Mesenchymal stem cell of the bone marrow (primary cell): ENCODE measurements around the genes MSANTD1 and NSG1.

DNA sequence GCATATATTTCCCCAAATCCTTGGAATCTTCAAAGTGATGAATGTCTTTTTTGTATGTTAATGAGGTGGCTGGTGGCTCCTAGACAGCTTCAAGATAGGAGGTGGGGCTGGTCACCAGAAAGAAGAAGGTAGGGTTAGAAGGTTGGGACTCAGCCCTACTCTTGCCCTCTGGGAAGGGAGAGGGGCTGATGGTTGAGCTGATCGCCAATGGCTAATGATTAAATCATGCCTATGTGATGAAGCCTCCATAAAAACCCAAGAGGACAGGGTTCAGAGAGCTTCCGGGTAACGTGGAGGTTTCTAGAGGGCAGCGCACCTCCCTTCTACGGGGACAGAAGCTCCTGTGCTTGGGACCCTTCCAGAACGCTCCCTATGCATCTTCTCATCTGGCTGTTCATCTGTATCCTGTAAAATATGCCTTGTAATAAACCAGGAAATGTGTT lies 29.8 kb upstream of the HTT start:
- CAGE, long polyA plus RNA = no peak

DNA sequence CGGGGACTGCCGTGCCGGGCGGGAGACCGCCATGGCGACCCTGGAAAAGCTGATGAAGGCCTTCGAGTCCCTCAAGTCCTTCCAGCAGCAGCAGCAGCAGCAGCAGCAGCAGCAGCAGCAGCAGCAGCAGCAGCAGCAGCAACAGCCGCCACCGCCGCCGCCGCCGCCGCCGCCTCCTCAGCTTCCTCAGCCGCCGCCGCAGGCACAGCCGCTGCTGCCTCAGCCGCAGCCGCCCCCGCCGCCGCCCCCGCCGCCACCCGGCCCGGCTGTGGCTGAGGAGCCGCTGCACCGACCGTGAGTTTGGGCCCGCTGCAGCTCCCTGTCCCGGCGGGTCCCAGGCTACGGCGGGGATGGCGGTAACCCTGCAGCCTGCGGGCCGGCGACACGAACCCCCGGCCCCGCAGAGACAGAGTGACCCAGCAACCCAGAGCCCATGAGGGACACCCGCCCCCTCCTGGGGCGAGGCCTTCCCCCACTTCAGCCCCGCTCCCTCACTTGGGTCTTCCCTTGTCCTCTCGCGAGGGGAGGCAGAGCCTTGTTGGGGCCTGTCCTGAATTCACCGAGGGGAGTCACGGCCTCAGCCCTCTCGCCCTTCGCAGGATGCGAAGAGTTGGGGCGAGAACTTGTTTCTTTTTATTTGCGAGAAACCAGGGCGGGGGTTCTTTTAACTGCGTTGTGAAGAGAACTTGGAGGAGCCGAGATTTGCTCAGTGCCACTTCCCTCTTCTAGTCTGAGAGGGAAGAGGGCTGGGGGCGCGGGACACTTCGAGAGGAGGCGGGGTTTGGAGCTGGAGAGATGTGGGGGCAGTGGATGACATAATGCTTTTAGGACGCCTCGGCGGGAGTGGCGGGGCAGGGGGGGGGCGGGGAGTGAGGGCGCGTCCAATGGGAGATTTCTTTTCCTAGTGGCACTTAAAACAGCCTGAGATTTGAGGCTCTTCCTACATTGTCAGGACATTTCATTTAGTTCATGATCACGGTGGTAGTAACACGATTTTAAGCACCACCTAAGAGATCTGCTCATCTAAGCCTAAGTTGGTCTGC lies 635 bp downstream of the HTT start:
- CAGE, long polyA plus RNA = no peak

DNA sequence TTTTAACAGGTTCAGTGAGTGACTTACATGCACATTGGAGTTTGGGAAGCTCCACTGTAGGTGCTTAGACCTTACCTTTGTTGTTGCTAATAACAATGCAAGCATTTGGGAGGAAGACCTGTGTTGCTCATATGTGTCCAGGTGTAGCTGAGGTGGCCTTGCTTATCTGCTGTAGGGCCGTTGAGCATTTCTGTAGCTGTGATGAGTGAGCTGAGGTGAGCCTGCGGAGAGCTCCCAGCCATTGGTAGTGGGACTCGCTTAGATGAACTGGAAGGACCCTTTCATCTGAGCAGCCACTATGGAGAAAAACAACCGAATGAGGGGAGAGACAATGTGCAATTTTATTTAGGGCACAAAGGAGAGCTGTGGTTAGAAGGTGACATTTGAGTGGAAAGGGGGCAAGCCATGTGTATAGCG lies 8.1 kb downstream of the HTT start:
- CAGE, long polyA plus RNA = no peak

- CAGE, long polyA plus RNA = no peak
Observed at GRCh38 chr4:3192197-3192858, 56.6 kb upstream of the MSANTD1 start.

- CAGE, long polyA plus RNA = no peak
Observed at GRCh38 chr4:3201752-3202849, 46.9 kb upstream of the MSANTD1 start.

GRCh38 chr4:3213358-3214265 lies 35.3 kb upstream of the MSANTD1 start:
- CAGE, long polyA plus RNA = no peak

- CAGE, long polyA plus RNA = no peak
Observed at GRCh38 chr4:3242874-3243309, 6.1 kb upstream of the MSANTD1 start.

GRCh38 chr4:3248968-3249371 lies at the start of gene MSANTD1:
Gene MSANTD1 (plus strand): TSS chr4:3249159.
- CAGE, long polyA plus RNA = no peak

GRCh38 chr4:3250547-3250937 lies 1.6 kb downstream of the MSANTD1 start:
- CAGE, long polyA plus RNA = no peak

DNA sequence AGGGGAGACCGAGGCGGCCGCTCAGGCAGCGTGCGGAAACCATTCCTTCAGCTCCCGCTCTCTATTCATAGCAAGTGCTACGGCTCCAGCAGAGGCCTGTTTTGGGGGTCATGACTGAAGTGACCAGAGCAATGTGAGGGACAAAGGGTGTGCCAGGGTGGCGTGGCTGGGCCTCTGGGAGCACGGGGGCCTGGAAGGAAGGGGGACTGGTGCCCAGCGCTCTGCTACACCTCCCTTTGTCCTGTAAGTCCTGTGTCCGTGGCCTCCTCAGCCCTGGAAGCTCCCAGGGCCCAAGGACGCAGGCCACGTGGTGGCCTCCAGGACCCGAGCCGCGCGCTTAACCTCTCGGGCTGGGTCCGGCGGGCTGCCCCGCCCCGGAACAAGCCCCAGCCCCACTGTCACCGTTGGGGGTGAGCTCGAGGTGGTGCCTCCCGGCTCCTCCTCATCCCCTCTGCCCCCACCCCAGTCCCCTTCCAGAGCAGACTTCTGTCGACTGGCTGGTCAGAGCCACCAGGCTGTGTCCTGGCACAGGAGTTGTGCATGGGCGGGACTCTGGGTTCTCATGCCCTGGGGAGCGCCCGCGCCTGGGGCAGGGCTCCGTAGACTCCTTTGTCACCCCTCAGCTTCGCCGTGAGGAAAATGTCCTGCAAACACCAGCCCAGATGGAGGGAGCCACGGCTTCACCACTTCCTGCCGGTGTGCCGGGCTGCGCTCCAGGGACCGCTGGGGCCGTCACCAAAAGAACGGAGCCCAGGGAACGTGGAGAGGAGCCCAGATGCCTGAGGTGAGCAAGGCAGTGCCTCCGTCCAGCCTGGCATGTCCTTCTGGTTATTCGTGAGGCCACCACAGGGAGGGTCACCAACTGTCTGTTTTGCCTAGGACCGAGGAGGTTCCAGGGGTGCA lies 7.3 kb upstream of the RGS12 start:
- CAGE, long polyA plus RNA = no peak

GRCh38 chr4:3299326-3299977 lies 6.6 kb downstream of the RGS12 start:
- CAGE, long polyA plus RNA = no peak

DNA sequence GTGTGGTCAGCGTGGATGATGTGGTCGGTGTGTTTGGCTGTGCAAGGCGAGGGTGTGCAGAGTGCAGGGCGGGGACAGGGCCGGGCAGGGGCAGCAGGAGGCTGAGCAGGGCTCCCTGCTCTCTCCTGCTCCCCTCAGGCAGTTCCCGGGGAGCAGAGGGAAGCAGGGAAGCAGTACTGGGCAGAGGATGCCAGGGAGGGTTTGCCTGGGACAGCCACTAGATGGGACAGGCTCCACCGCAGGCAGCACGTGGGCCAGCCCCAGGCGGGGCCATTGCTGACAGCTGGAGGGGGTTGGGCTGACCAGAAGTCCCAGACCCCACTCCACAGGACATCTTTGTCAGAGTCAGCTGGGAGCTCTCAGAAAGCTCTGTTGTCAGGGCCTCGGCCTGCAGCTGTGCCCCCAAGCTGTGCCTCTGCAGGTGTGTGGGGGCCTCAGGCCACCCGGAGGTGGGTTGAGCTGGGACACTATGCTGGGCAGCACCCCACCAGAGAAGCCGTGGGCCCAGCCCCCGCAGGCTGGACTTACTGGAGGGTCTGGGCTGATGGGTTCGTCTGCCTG lies 23.8 kb downstream of the DOK7 start:
- CAGE, long polyA plus RNA = no peak

GRCh38 chr4:3576351-3576959 lies 44.2 kb upstream of the LRPAP1 start:
- CAGE, long polyA plus RNA = no peak

DNA sequence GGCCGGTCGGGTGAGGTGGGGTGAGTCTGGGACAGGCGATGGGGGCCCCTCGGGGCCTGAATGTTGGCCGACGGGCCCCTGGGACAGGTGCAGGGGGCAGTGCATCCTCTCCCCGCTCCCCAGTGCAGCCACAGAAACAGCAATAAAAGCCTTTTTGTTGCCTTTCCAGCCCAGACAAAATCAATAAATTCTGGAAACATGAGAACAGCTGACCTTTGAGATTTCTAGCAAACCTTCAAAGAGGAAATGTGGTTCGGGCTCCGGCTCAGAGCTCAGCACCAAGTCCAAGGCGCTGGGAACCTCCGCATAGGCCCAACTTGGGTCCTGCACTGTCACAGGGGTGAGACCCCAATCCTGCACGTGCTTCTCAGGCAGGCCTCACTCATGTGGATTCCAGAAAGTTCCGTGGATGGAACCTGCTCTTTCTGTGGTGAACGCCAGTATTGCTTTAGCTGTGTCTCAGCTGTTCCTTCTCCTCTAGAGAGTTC lies 18.5 kb downstream of the ADRA2C start:
- CAGE, long polyA plus RNA = no peak

DNA sequence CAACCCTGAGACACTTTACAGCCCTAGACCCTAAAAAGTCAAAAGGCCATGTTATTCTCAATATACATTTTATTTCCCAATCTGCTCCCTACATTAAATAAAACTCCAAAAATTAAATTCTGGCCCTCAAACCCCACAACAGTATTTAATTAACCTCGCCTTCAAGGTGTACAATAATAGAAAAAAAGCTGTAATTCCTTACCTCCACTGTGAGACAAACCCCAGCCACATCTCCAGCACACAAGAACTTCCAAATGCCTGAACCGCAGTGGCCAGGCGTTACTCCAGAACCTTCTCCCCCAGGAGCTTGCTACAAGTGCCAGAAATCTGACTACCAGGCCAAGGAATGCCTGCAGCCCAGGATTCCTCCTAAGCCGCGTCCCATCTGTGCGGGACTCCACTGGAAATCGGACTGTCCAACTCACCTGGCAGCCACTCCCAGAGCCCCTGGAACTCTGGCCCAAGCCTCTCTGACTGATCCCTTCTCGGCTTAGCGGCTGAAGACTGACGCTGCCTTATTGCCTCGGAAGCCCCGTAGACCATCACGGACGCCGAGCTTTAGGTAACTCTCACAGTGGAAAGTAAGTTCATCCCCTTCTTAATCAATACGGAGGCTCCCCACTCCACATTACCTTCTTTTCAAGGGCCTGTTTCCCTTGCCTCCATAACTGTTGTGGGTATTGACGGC lies 163.3 kb downstream of the ADRA2C start:
- CAGE, long polyA plus RNA = no peak

DNA sequence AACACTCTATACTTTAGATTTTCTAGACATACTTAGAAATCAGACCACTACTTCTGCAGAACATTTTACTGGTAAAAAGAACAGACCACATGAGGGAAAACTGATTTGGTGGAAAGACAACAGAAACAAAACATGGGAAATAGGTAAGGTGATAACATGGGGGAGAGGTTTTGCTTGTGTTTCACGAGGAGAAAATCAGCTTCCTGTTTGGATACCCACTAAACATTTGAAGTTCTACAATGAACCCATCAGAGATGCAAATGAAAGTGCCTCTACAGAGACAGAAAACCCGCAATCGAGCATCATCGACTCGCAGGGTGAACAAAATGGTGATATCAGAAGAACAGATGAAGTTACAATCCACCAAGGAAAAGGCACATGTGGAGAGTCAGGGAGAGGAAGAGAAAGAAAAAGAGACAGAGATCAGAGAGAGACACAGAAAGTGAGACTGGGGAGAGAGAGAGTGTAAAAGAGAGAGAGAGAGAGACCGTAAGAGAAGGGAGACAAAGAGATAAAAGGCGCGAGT lies 153.2 kb downstream of the OTOP1 start:
- CAGE, long polyA plus RNA = no peak

GRCh38 chr4:4273284-4273816 lies 16.6 kb downstream of the LYAR start:
- CAGE, long polyA plus RNA = no peak

- CAGE, long polyA plus RNA = no peak
Observed at GRCh38 chr4:4386621-4387294, at the start of gene NSG1. Gene NSG1 (plus strand): TSS chr4:4387102.

GRCh38 chr4:4472399-4472641 lies 69.5 kb downstream of the STX18 start:
- CAGE, long polyA plus RNA = no peak

GRCh38 chr4:4574621-4575104 lies 32.8 kb upstream of the STX18 start:
- CAGE, long polyA plus RNA = no peak